Measurements from ENCODE around the genes CD47 and ZBED2.

- PRO-cap = no peak
CAGE:
- cytosol, long polyA plus RNA = no peak
- long polyA plus RNA = no peak
- nucleus, long polyA plus RNA = no peak
Observed at GRCh38 chr3:107263196-107263969, 113.9 kb upstream of the CCDC54 start.

DNA sequence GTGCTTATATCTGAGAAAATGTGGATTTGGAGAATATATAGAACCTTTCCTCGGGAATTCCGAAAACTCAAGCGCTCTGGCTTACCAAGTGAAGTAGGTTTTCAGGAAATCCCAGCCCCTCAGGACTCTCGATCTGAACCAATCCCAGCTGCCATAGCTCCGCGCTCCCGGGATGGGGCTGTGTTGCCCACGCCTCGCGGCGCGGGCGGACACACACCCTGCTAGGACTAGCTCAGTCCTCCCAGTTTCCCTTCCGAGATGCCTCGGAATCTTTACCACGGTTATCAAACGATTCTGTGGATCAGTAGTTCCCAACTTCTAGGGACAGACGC, 52.1 kb downstream of the CCDC54 start:
- PRO-cap = no peak
CAGE:
- cytosol, long polyA plus RNA = no peak
- long polyA plus RNA = no peak
- nucleus, long polyA plus RNA = no peak

- PRO-cap = no peak
CAGE:
- cytosol, long polyA plus RNA = no peak
- long polyA plus RNA = no peak
- nucleus, long polyA plus RNA = no peak
Observed at GRCh38 chr3:107558525-107558989, 35.8 kb downstream of the BBX start.

- PRO-cap = no peak
CAGE:
- cytosol, long polyA plus RNA = no peak
- long polyA plus RNA = no peak
- nucleus, long polyA plus RNA = no peak
Observed at GRCh38 chr3:107697403-107698501, 175.0 kb downstream of the BBX start.

- PRO-cap = no peak
CAGE:
- cytosol, long polyA plus RNA = no peak
- long polyA plus RNA = no peak
- nucleus, long polyA plus RNA = no peak
Observed at GRCh38 chr3:107760987-107761682, 238.4 kb downstream of the BBX start.

DNA sequence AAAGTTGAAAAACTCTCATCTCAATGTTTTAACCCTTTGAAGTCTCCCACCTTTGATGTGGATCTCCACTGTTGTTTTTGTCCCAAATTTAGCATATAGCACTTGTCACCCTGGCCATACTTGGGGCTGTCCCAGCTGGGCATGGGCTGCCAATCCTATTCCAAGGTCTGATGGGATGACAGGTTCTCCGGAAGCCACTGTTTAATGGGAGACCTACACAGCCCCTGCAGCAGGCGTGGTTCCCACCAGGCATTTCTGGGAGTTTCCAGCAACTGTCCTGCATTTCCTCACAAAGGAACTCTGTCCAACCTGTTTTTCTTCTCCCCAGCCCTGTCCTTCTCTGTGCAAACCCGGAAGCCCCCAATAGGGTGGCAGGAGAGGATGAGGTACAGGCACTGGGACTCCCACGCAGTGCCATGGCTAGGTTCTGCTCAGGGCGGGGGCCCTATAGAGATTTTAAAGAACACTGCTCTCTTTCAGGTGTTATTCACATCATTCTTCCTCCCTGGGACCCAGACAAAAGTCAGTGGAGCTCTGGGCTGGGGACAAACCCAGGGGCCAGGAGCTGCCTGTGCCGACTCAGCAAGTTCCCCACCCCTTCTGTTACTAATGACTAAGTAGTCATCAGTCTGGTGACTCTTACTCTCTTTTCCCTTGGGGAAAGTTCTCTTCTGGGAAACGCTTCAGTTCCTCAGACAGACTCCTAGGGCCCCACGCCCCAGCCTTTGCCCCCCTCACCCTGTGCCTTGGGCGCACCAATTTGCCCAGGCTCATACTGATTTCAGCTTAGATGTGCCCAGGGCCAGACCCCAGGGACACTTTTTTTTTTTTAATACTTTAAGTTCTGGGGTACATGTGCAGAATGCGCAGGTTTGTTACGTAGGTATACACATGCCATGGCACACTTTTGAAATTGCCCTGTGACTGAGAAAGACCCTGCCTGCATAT, 97.7 kb downstream of the CD47 start:
- PRO-cap = no peak
CAGE:
- cytosol, long polyA plus RNA = no peak
- long polyA plus RNA = no peak
- nucleus, long polyA plus RNA = no peak

GRCh38 chr3:108090896-108091318, at the start of gene CD47:
Gene CD47 (minus strand): TSS chr3:108091031.
- PRO-cap = bidirectional peak, plus-strand start at chr3:108091172, minus-strand start at chr3:108091031
CAGE:
- cytosol, long polyA plus RNA = no peak
- long polyA plus RNA = start-site peak on the minus strand at chr3:108091010-108091065, 147 and 134 reads in 2 replicates
- nucleus, long polyA plus RNA = no peak

GRCh38 chr3:108125157-108126055, 34.6 kb upstream of the CD47 start:
- PRO-cap = no peak
CAGE:
- cytosol, long polyA plus RNA = no peak
- long polyA plus RNA = no peak
- nucleus, long polyA plus RNA = no peak

DNA sequence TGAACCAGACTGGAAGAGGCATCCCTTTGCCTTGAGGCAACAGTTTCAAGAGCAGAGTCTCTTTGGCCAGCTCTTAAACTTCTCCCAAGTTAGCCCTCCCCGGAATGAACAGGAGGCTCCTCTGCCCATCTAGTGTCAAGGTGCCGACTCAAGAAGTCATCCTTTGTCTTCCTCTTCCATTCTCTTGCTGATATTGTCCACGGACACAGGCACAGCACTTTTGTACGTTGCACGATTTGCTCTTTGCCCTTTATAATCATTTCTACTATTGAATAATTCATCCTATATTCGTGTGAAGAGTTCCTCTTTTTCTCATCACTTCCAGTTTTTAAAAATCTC, 40.8 kb upstream of the CD47 start:
- PRO-cap = no peak
CAGE:
- cytosol, long polyA plus RNA = no peak
- long polyA plus RNA = no peak
- nucleus, long polyA plus RNA = no peak

- PRO-cap = no peak
CAGE:
- cytosol, long polyA plus RNA = no peak
- long polyA plus RNA = no peak
- nucleus, long polyA plus RNA = no peak
Observed at GRCh38 chr3:108602441-108603429, 13.2 kb downstream of the DZIP3 start.

DNA sequence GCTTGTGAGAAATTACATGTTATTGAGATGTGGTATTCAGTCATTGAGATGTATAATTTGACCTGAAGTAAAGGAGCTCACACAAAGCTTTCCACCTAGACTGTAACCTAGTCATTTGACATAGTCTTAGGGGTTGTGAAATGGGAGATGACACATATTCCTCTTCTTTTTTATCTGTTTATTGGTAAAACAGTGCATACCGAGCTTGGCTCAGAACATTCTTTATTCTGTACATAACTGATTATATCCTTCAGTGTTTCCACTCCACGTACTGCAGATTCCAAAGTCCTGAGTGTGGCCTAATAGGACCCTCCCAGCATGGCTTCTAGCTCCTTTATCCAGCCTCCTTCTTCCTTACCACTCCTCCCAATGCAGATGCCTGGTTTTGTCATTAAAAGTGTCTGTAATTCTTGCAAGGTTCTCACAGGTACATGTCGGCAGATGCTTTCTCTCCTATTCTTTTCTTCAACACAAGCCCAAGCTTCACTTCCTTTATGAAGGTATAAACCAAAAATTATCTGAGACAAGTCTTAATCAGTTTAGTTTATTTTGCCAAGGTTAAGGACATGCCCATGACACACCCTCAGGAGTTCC, 544.2 kb upstream of the NECTIN3 start:
- PRO-cap = no peak
CAGE:
- cytosol, long polyA plus RNA = no peak
- long polyA plus RNA = no peak
- nucleus, long polyA plus RNA = no peak

GRCh38 chr3:110697949-110698148, 373.8 kb upstream of the NECTIN3 start:
- PRO-cap = no peak
CAGE:
- cytosol, long polyA plus RNA = no peak
- long polyA plus RNA = no peak
- nucleus, long polyA plus RNA = no peak

DNA sequence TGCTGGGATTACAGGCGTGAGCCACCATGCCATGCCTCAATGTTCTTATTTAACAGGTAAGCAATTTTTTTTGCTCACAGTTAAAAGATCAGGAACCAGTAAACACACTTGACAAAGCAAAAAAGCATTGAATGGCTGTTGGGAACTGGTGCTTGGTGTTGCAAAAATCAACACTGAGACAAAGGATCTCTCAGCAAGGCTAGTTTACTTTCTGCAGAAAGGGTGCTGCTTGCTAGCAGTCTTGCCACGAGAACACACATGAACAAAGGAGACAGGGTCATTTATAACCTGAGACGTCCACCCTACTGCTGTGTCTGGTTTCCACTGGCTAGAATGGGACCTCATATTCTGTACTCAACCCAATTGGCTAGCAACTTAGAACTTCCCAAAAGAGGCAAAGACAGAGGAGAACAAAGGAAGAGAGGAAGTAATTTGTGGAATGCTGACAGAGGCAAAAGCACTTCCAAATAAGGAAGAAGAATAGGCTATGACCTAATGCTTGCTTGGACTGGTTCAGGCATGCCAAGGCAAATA, 107.2 kb upstream of the NECTIN3 start:
- PRO-cap = no peak
CAGE:
- cytosol, long polyA plus RNA = no peak
- long polyA plus RNA = no peak
- nucleus, long polyA plus RNA = no peak

DNA sequence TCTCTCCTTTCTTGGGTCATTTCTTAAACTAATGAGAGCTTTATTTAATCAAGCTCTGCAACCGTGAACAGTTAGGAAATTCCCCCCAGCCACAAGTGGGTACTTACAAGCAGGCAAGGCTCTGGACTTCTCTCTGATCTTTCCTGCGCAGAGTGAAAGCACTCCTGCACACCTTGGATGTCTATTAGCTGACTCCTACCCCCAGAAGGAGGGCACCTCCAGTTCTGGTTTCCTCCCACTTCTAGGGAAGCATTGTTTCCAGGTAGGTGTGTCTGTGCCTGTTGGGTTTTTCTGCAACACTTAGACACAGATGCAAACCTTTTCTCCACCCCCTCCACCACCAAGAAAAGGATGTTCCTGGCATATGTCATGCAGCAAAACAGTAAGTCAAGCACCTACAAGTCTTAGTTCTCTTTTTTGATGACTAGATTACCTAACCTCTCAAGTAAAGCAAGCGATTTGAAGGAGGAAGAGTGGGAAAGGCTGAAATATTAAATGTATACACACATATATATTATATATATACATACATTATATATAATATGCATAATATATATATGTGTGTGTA, at the start of gene ZBED2:
ZBED2 (minus strand) TSS at position 154 of the 568 bp plus-strand sequence.
- PRO-cap = no peak
CAGE:
- cytosol, long polyA plus RNA = no peak
- long polyA plus RNA = no peak
- nucleus, long polyA plus RNA = no peak

GRCh38 chr3:111769144-111769564, 89.9 kb upstream of the PHLDB2 start:
- PRO-cap = no peak
CAGE:
- cytosol, long polyA plus RNA = no peak
- long polyA plus RNA = no peak
- nucleus, long polyA plus RNA = no peak

GRCh38 chr3:111922123-111922647, 56.6 kb upstream of the ABHD10 start:
- PRO-cap = no peak
CAGE:
- cytosol, long polyA plus RNA = no peak
- long polyA plus RNA = no peak
- nucleus, long polyA plus RNA = no peak

DNA sequence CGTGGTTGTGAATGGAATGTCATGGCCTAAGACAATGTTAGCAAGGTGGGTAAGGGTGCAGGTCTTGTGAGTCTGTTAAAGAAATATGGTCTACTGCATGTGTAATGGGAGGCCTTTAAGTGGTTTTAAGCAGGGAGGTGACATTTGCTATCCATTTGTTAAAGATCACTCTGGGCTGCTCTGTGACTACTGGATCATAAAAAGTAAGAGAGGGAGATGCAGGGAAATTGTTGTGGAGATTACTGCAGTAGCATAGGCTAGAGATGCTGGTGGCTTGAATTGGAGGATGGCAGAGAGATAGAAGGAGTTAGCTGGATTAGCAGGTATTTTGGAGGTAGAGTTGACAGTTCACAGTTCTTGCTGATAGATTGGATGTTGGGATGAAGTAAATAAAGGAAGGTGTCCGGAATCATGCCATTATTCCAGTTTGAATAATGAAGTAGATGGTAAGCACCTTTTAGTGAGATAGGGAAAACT, 32.2 kb upstream of the ABHD10 start:
- PRO-cap = no peak
CAGE:
- cytosol, long polyA plus RNA = no peak
- long polyA plus RNA = no peak
- nucleus, long polyA plus RNA = no peak

DNA sequence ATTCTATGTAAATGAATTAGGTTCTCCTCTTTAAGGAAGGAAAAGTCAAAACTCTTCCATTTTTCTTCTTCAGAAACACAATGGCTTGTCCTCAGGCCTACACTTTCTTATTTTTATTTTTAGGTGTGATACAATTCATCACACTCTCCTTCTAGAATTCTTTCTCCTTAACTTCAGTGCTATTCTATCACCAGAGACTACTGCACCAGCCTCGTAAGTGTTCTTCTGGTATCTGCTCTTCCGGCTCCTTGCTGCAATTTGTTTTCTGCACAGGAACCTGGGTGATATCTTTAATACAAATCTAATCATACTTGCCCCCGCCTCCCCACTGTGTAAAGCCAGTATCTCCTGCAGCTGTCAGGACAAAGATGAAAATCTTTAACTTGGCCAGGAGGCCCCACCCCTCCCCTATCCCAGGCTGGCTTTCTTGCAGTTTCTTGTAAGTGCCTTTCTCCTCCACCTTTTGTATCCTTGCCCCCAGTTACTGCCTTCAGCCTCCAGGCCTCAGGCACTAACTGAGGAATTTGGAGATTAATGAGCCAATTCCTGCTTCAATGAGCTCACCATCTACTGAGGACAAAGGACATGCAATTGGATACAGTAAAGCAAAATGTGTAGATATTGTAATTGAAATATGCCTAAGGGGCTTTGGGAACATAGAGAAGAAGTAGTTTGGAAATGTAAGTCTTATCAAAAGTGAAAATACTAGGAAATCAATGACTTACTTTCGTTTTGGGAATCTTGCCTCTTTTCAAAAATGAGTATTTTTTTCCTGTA, 6.6 kb downstream of the GCSAM start:
- PRO-cap = no peak
CAGE:
- cytosol, long polyA plus RNA = no peak
- long polyA plus RNA = no peak
- nucleus, long polyA plus RNA = no peak

- PRO-cap = no peak
CAGE:
- cytosol, long polyA plus RNA = no peak
- long polyA plus RNA = no peak
- nucleus, long polyA plus RNA = no peak
Observed at GRCh38 chr3:112302990-112303338, 8.9 kb upstream of the SLC9C1 start.

DNA sequence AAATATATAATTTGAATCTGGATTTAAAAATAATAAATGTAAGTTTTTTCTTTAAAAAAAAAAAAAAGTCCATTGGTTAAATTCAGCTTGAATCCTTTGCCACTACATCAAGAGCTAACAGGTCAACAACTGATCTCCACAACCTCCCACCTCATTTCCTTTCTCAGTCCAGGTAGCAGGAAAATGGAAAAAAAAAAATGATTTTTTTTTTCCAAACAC, 322 bp upstream of the CD200 start:
- PRO-cap = no peak
CAGE:
- cytosol, long polyA plus RNA = no peak
- long polyA plus RNA = no peak
- nucleus, long polyA plus RNA = no peak

Measured in A549 (cell line).